Measurements from ENCODE around the gene ABCA4.

- PRO-cap, 2 experiments: no peak in any of the 2 experiments
Measured at GRCh38 chr1:93625347-93626145, 56.1 kb downstream of the BCAR3 start.

DNA sequence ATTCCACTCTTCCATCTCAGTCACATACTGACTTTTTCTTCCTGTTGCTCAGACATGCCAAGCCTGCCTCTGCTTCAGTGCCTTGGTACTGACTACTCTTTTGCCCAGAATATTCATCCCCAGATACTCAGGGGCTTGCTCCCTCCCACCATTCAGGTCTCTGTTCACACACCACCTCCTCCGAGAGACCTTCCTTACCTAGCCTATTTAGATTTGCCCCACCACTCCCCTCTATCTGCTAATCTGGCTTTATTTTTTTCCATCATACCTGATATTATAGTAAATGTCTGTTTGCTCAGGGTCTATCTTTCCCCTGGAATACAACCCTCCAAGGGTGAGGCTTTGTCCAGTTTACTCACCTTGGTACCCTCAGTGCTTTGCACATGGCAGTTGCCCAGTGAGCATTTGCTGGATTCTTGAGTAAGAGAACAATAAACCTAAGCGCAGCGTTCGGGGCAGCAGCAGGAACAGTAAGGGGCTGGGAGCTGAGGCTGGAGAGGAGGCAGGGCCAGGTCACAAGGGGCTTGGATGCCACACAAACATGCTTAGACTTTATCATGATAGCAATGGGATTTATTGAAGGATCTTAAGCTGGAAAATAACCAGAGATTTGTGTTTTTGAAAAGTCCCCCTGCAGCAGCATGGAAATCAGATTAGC, 26.9 kb downstream of the BCAR3 start:
- PRO-cap, 2 experiments: no peak in any of the 2 experiments

DNA sequence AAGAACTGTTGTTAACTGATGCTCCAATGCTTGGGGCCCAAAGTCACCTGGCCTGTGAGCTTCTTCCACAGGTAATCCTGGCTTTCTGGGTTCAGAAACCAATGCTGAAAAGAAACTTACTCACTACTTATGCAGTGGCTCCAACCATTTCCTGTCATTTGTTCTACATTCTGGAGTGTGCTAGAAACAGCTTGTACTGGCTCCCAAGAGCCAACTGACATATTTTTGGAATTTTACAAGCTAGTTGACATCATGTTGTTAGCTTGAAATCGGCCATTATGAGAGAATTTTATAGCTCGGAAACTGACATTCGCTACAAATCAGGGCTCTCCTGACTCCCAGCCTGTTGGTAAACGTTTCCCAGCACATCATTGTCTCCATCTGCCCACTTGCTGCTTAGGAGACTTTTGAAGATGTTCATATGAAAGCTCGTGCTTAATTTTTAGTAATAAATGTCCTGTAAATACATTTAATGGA, 67.3 kb downstream of the DNTTIP2 start:
- PRO-cap, 2 experiments: no peak in any of the 2 experiments

GRCh38 chr1:93844315-93844598, 34.7 kb downstream of the DNTTIP2 start:
- PRO-cap, 2 experiments: no peak in any of the 2 experiments

DNA sequence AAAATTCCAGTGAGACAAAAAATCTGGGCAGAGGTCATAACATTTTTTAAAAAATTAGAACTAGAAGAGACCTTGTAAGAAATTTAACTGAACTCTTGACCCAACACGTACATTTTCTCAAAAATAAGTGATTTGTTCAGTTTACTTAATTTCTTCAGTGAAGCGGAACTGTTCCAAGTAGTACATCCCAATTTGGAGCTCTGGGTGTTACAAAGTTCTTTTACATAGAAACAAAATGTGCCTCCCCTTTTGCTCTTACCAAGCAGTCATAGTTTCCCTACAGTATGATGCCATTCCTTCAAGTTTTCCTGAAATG, 2.3 kb downstream of the GCLM start:
- PRO-cap, 2 experiments: no peak in any of the 2 experiments

DNA sequence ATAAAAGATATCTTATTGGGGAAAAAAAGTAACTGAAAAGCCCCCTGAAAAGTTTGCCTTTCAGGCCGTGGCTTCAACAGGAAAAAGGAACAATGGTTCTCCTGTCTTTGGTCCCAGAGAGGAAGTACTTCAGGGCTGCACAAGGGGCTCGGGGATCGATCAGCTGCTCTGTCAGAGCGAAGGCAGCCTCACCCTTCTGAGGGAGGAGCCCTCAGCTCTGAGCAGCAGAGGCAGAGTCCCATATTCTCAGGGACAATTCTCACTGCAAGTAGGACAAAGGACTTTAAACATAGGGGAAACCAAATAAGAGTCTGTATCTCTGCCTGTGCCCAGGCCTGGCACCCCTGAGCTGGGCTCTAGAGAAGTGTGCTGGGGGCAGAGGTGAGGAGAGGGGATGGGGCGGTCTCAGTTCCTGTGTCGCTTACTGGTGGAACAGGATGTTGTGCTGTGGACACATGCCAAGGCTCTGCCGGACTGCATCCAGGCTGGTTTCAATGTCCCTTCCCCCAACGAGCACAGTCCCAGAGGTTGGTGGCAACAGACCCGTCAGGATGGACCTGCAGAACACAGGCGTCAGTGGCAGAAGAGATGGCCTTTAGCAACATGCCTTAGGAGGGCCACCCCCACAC, 76.6 kb downstream of the ABCA4 start:
- PRO-cap, 2 experiments: no peak in any of the 2 experiments

DNA sequence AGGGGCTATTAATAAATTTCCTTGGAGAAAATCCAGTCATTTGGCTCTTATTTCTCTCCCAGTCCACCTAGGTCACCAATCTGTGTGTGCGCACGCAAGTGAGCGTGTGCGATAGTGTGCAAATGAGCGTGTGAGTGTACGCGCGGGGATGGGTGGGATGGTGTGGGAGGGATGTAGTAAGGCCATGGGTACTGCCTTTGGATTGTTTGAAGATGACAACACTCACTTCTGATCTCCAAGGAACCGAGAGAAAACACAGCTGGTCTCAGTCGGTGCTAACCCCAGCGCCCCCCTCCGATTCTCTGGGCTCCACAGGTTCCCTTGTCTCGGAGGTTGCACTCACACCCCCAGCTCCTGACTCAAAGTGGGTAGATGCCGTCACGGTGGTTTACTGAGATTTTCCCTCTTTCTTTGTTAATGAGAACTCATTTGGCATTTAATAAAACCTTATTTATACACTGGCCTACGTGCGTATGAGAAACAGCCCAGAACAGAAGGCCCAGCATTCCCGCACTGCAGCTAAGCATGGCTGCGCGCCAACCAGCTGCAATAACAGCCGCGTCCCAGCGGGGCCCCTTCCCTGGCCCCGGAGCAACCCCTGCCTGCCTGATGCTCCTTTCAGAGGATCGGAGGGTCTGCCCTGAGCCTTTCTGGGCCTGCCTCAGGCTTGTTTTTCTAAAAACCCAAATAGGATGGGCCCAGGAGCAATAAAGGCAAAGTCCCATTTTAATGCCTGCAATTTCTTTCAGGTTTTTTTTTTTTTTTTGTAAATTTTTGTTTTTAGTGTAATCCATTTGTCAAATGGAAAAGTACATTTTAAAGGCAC, 25.7 kb downstream of the ABCA4 start:
- PRO-cap, 2 experiments: no peak in any of the 2 experiments

DNA sequence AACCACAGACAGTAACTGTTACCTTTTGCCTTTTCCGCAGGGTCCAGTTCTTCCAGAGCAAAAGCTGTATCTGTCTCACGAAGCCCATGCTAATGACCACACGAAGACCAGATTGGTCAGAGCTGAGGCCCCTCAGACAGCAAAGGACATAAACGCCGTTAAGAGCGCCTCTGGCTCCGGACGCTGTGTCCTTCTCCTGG, at the start of gene ABCA4:
Gene ABCA4 (minus strand): TSS at position 191 of the 200 bp plus-strand sequence.
- PRO-cap, 2 experiments: no peak in any of the 2 experiments

GRCh38 chr1:94192207-94192872, 45.0 kb downstream of the ARHGAP29 start:
- PRO-cap, 2 experiments: no peak in any of the 2 experiments

GRCh38 chr1:94234593-94235241, 2.7 kb downstream of the ARHGAP29 start:
- PRO-cap, 2 experiments: no peak in any of the 2 experiments

DNA sequence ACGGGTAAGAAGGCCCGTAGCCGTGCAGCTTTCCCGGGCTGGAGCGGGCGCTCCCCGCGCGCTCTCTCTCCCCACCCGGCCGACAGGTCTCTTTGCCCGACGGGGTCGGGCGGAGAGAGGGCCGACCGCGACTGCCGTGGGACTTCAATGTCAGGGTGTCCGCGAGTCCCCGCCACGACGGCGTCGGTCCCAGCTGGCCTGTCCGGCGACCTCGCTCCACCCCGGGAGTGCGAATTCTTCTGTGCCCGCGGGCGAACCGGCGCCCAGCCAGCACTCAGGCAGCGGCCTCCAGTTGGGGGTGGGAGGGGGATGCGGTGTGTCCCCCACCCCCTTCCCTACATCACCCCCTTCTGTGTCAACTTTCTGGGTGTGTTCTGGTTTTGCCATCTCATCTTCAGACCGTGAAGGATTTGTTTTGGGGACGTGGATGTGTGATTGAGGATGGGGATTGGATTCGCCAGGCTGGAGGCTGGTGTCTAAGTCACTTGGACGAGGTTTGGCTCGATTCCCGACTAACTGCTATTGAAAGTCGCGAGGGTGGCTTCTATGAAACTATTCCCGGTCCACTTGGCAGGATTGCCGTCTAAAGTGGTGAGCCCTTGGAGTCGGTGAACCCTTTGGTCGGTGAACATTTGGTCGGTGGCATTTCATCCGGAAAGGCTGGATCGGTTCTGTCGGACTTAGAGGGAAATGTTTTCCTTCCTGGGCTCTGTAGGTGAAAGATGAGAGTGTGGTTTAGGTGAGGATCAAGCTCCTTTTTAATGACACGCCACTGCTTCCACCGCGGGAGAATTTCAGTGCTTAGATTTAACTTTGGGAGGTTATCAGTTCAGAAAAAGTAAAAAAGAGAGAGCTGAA, 625 bp downstream of the ABCD3 start:
- PRO-cap, 2 experiments: no peak in any of the 2 experiments

DNA sequence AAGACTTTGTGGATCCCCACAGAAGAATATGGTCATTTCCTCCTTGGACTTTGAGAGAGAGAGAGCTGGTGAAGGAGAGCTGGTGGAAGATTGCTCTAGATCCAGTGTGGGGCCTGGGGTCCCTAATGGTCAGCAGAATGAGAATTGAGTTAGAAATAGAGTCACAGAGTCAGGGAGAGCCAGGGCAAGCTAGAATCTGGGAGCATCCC, 16.8 kb downstream of the F3 start:
- PRO-cap, 2 experiments: no peak in any of the 2 experiments

DNA sequence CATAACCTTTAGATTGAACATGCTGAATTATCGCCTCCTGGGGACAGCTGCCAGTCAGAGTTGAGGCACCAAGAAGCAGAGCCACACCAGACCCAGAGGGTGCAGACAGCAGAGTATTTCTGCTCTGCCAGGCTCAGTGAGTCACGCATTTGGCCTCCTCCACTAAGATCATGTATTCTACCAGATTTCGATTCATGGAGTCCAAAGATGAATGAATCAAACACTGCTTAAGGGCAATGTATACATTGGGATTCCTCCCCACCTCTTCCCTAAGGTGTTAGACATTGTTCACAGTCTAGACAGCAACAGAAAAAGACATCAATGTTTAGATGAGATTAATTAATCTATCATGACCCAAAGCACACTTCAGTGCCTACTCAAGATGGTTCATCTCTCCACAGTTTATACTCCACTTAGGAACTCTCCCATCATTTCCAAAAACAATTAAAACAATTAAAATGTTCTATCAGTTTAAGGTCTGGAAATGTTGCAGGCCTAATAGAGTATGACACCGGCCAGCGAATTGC, 1.9 kb downstream of the F3 start:
- PRO-cap, 2 experiments: no peak in any of the 2 experiments

- PRO-cap, 2 experiments: no peak in any of the 2 experiments
Measured at GRCh38 chr1:94803419-94804204, 16.5 kb upstream of the SLC44A3 start.

- PRO-cap, 2 experiments: peak in 1 of 2 experiments; most common minus-strand start chr1:94821118 (in 1)
Measured at GRCh38 chr1:94820963-94821584, 917 bp downstream of the SLC44A3 start.

DNA sequence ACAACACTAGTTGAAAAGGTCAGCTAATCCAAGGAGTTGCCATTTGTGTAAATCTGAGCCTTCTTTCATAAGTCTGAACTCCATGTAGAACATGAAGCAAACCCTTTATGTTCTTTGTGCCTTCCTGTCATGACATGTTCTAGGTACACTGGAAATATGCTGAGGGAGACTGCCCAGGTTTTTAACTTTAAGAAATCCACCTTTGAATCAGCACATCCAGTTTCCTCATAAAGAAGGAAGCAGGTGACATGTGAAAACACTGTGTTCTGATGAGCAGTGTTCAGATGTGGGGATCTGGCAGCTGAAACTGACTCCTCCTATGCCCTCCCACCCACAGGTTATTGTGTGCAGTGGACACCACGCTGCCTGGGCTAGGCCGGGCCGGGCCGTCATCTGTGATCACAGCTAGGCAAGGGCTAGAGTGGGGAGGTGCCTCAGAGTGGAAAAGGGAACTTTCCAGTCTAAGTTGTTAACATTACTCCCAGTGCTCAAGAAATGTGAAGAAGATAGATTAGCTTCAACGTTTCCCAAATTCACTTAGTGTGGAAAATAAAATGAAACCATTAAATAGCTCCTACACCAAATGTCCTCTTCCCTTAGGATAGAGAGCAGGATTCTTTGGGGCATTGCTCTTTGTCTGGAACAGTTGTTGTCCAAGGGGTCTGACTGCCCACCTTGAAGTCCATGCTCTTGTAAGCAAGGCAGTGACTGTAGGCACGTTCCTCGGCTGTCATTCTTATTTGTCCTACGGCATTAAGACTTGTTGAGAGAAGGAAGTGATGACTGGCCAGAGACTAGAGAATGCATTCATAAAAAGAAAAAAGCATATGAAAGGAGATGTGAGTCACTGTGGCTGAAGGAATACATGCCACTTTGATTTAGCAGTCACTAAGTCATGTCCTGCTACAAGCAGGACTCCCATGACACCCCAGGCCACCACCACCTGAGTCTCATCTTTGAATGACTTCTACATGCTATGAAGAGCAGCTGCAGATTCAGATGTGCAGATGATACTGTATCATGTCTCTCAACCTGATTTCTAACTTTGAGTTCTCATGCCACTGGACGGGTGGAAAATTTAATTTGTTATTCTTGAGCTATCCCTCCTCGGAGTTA, 50.8 kb downstream of the CNN3 start:
- PRO-cap, 2 experiments: no peak in any of the 2 experiments

DNA sequence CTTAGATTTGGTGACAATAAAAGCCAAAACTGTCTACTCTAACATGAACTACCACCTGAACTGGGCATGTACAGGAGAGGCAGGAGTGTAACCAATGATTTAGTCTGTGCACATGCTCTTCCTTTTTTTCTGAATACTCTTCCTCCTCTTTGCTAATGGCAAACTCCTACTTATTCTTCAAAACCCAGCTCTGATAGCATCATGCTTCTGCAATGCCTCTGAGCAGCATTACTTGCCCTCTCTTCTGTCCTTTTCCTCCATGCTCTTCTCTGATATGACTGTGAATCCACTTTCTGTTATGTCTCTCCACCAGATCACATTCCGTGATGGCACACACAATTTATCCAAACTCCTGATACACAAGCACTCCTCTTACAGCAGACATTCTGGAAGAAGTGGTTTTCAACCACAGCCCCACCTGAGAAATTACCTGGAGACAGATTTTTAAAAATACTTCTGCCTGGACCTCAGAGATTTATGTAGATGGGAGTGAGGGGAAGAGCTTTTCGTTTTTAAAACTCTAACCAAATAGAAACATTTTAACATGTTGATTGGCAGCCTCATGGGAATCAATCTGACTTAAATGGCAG, 31.3 kb downstream of the CNN3 start:
- PRO-cap, 2 experiments: no peak in any of the 2 experiments

DNA sequence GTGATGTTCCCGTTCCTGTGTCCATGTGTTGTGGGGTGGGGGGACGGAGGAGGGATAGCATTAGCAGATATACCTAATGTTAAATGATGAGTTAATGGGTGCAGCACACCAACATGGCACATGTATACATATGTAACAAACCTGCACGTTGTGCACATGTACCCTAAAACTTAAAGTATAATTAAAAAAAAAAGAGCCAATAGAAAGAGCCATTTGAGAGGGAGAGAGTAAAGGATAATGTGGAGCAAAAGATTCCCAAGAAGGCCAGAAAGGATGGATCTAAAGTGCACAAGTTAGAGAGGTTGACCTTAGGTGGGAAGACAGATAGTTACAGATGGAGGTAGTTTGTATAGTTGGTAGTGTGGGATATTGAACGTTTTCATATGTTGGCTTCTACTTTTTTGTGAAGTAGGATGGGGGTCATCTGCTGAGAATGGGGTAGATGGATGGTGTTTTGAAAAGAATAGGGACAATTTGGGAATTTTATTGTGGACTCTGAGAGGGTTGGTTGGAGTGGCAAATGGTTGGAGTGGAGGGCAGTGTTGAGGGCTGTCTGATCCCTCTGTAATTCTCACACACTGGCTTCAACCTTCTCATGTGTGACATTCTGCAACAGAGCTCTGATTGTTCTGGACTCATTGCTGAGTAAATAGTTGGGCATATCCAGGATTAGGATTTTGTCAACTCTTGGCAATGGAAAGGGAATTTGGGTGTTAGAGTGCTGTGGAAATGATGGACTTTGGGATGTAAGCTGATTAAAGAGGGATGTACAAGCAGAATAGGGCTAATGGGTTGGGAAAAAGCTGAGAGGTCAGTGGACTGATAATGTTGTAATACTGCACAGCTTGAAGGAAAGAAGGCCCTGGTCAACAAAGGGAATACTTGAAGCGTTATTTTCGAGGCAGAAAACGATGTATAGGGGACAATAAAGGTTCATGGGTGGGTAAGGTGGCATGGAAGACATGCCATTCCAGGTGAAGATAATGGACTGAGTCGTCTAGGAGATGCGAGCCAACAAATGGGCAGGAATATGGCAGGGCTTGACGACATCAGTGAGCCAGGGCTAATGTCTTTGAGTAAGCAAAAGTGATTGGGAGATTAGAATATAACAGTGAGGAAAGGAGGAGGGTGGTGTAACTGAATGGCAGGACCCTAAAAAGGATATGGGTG, 16.4 kb downstream of the TLCD4 start:
- PRO-cap, 2 experiments: no peak in any of the 2 experiments

GRCh38 chr1:97660515-97661346, 260.1 kb downstream of the DPYD start:
- PRO-cap, 2 experiments: no peak in any of the 2 experiments

- PRO-cap, 2 experiments: no peak in any of the 2 experiments
Measured at GRCh38 chr1:97906849-97907402, 13.9 kb downstream of the DPYD start.